BE2C (cell line): ENCODE results near the gene SLBP.

- RRBS: no CpG with 5 or more reads among the region's 35 CpGs
These were observed 3.8 kb downstream of the CTBP1 start for GRCh38 chr4:1245001-1245733.

GRCh38 chr4:1309061-1310208 lies 19.7 kb downstream of the MAEA start:
- RRBS: 8% methylated on average over 11 of the region's 47 CpGs

DNA sequence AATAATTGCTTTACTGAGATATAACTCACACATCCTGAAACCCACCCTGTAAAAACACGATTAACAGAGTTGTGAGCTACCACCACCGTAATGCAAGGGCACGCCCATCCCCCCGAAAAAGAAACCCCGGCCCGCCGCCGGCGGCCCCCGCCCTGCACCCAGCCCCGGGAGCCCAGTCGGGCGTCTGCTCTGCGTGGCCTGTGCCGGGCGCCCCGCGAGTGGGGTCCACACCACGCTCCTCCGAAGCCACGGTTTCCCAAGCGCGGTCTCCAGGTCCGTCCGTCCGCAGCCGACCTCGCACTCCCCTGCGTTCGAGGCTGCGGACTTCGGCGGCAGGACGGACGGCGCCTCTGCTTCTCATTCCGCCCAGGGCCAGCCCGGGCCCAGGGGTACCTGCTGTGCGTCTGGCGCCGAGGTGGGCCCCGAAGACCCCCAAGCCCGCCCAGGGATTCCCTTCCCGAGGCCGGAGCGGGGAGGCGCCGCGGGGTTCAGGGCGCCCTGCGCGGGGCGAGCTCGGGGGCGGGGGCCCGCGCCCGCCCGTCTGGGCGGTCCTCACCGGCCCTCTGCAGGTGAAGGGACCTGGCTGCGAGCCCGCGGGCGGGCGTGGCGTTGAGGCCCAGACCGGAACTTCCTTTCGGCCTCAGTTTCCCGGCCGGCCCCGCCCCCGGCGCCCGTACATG lies 713 bp upstream of the UVSSA start:
- RRBS: under 1% methylated on average over 33 of the region's 75 CpGs

GRCh38 chr4:1524223-1524664 lies 118.0 kb upstream of the NKX1-1 start:
- RRBS: no CpG with 5 or more reads among the region's 16 CpGs

- RRBS: no CpG with 5 or more reads among the region's 7 CpGs
These were observed 7.6 kb upstream of the FAM53A start for GRCh38 chr4:1691649-1692192.

DNA sequence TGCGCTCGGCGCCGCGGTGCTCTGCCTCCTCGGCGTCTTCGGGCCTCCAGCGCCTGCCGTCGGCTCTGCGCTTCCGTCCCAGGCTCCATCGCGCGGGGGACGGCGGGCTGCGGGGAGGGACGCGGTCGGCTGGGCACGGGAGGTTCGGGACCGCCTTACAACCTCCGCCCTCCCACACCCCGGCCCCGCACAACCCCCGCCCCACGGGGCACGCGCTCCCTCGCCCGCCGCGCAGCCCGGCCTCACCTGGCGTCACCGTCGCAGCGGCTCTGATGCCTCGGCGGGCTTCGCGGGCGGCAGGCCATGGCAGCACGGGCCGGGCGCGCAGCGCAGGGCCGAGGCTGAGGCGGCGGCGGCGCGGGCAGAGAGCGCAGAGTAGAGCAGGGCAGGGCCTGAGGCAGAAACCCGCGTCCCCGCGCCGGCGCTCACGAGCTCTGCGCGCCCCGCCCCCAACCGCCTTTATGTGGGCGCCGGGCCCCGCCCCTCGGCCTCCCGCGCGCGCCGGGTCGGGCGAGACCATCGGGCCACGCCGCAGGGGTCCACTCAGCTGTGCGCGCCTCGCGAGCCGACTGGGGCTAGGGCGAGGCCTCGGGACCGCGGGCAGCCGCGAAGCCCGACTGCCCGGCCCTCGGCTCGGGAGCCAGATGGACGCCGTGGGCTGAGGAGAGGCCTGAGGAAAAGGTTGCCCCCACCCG lies at the start of gene SLBP:
SLBP (minus strand) TSS at position 436 of the 695 bp plus-strand sequence.
- RRBS: 1% methylated on average over 45 of the region's 101 CpGs

GRCh38 chr4:1717954-1719232 lies 2.7 kb downstream of the TMEM129 start:
- RRBS: 74% methylated on average over 6 of the region's 39 CpGs

GRCh38 chr4:1739495-1740073 lies 18.3 kb downstream of the TACC3 start:
- RRBS: no CpG with 5 or more reads among the region's 22 CpGs

GRCh38 chr4:1753589-1754197 lies 32.4 kb downstream of the TACC3 start:
- RRBS: 87% methylated on average over 9 of the region's 16 CpGs

DNA sequence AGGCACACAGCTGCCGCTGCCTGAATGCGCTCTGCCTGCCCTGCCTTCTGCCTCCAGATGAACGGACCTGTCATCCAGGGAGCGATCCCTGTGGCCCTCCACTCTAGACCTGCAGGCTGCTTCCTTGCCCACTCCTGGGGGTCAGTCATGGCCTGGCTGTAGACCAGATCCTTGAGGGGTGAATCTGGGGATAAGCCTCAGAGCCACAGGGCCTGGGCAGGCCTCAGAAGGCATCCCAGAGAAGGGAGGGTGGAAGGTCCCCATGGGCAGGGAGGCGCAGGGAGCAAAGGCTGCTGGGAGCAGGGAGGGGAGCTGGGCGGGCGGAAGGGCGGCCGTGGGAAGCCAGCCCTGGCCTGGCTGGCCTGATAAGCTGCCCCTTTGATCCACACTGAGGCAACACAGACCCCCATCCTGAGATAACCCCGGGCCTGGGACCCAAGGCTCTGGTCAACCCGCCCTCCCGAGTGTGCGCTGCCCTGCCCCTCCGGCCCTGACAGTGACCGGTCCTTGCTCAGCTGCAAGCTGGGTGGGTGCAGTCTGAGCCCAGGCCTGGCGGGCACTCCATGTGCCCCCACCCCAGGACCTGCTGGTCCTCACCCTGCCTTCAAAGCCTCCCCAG lies 8.0 kb upstream of the FGFR3 start:
- RRBS: 64% methylated on average over 5 of the region's 16 CpGs

DNA sequence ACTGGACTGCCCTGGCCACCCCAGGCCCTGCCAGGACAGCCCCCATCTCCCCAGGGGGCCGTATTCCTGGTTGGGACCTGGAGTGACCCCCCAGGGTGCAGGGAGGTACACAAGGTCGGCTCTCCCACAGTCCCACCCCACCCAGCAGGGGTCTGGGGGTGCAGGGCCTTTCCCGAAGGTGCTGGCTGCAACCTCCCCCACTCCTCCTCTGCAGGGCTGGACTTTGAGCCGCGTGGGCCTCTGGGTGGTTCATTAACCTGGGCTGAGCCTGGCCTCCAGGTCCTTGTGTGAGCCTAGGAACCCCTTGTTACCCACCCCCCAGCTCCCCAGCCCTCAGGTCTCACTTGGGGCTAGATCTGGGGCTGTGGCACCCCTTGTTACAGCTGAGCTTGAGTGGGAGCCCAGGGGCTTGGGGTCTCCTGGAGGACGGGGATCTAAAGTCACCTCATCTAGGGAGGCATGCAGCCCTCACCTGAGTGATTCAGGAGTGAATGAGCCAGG lies 2.6 kb downstream of the FGFR3 start:
- RRBS: no CpG with 5 or more reads among the region's 6 CpGs

GRCh38 chr4:1808203-1808918 lies 15.3 kb downstream of the FGFR3 start:
- RRBS: no CpG with 5 or more reads among the region's 17 CpGs

DNA sequence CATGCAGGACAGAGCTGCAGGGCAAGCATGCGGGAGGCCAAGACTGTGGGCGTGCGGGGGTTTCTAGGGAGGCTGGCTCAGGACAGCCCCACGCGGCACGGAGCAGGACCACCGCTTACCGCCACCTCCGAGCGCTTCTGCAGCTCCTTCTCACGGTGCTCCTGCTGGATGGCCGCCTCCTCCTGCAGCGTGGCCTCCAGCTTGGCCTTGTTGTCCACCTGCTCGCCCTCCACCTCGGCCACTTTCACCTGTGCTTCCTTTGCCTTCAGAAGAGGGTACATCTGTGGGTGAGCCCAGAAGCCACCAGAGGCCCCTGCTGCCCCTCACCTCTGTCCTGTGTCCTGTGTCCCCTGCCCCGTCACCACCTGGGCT lies 29.8 kb downstream of the FGFR3 start:
- RRBS: no CpG with 5 or more reads among the region's 16 CpGs

- RRBS: 1% methylated on average over 24 of the region's 53 CpGs
These were observed 658 bp downstream of the LETM1 start for GRCh38 chr4:1855154-1855841.

DNA sequence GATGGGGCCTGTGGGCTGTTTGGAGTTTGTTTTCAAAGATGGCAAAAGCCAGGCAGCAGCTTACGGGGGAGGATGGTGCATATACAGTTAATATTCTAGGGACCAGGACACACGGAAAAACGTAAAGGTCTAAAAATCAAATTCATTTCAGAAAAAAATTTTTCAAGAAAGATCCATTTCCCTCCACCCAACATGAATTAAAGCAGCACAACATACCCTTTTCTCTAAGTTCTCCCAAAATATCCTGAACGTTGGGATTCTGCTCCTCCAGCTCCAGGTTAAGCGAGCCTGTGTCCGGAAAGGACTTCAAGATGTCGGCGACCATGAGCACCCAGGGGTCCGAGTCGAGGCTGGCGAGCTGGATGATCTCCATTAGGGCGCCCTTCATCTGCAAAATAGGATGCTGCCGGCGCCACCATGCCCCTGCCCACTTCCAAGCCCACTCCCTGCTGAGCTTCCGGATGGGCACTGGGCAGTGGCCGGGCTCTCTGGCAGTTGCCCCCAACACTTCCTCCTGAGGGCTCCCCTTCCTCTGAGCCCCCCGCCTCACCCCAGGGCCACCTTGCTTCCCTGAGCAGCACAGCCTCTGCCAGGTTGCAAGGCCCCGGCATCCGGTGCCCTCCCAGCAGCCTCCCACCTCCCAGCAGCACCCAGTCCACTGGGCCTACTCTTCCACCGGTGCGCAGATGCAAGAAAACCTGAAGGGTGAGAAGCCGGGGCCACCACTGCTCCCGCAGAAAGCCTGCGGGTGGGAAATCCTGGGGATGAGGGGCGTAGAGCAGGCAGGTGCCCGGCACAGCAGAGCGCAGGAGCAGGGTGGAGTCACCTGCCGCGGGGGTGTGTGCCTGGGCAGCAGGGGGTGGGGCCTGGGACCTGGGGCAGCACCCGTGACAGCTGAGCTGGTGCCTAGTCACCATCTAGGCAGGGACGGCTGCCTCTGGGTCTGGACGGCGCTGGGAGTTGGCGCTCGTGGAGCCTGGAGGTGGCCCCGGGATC lies 17.1 kb downstream of the NELFA start:
- RRBS: 94% methylated on average over 15 of the region's 36 CpGs

DNA sequence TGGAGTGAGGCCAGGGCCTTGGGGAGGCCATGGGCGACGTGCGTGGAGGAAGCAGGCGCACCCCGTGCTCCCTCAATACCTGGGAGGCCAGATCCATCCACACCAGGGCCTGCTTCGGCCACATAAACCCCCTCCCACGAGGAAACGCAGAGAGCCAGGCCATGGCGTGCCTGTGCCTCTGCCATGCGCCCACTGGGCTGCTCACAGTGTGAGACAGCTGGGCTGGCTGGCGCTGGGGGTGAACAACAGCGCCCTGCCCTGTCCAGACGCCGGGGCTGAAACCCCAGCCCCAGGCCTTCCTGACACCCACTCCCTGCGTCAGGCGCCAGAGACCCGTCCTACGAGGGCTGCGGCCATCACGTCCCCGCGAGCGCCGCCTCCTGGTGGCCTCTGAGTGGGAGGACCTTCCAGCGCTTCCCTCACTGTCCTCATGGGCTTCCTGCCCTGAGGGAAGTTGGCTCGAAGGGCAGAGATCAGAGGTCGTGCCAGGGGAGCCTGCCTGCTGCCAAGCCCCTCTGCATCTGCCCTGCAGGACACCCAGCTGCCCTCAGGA lies 16.4 kb downstream of the NELFA start:
- RRBS: no CpG with 5 or more reads among the region's 27 CpGs

DNA sequence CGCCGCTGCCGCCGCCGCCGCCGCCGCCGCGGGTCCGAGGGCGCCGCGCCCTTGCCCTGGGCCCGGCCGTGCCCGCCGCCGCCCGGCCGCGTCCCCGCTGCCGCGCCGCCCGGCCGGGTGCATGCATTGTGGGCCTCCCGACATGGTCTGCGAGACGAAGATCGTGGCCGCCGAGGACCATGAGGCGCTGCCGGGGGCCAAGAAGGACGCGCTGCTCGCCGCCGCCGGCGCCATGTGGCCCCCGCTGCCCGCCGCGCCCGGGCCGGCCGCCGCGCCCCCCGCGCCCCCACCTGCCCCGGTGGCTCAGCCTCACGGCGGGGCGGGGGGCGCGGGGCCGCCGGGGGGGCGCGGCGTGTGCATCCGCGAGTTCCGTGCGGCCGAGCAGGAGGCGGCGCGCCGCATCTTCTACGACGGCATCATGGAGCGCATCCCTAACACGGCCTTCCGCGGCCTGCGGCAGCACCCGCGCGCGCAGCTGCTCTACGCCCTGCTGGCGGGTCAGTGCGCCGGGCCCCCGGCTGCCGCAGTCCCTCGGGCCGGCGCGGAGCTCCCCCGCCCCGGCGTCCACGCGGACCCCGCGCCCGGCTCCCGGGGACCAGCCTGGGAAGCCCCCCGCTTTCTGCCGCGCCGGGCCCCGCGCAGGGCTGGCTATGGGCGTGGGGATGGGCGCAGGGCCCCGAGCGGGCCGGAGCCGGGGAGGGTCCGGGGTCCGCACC lies 422 bp downstream of the NAT8L start:
- RRBS: 2% methylated on average over 29 of the region's 118 CpGs

DNA sequence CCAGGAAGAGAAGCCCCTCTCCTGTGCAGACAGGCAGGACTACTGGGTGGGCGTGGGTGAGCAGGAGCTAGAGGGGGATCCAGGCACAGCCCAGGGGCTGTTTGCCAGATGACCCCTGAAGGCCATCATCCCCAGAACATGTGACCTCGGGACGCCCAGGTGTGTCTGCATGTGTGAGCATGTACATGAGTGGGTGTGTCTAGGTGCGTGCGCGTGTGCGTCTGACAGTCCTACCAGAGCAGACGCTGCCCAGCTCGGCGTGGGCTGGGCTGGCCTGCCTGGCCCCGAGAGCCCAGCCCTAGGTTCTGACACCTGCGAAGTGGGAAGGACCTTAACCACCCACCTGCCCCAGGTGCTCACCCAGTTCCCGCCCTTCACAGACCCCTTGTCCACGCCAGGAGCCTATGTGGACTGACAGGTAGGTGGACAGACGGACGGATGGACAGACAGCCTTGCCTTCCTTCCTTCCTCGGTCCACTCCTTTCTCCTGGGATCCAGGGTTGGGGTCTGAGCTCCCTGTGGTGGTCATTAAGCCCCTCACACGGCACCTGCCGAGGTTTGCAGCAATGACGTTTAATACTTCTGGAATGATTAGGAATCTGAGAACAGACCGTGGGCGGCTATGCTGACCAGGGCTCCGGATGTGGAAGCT lies 7.9 kb upstream of the HAUS3 start:
- RRBS: 78% methylated on average over 1 of the region's 23 CpGs

GRCh38 chr4:2296431-2297338 lies 34.8 kb upstream of the MXD4 start:
- RRBS: 72% methylated on average over 13 of the region's 30 CpGs

GRCh38 chr4:2696195-2696888 lies 59.8 kb downstream of the TNIP2 start:
- RRBS: no CpG with 5 or more reads among the region's 16 CpGs